ENCODE data around the genes CXorf66, SPANXA1 and SPANXN3.

DNA sequence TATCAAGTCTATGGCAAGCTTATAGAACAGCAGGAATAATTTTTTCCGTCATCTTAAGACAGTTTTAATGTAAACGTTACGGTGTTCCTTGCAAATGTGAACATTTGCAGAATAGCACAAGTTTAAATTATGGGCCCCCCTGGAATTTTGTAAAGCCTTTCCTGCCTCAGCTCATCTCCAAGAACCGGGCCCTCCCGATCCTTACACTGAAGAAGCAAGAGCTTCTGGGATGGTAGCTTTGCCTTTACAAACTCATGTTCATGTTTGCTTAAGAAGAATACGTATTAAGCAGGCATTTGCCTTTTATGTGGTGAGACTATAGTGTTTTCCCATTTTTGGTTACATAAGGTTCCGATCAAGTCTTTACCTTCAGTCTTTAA is 47.8 kb upstream of the FHL1 start:
- RRBS, result no CpG with 5 or more reads among the region's 7 CpGs
CAGE:
- cytosol, long polyA plus RNA, result no peak
- long polyA plus RNA, result no peak
- nucleus, long polyA plus RNA, result no peak

- RRBS, result no CpG with 5 or more reads among the region's 5 CpGs
CAGE:
- cytosol, long polyA plus RNA, result no peak
- long polyA plus RNA, result no peak
- nucleus, long polyA plus RNA, result no peak
Measured at GRCh38 chrX:136170081-136170536, 26.7 kb upstream of the FHL1 start.

GRCh38 chrX:136204399-136205121 is 7.7 kb downstream of the FHL1 start:
- RRBS, result no CpG with 5 or more reads among the region's 6 CpGs
CAGE:
- cytosol, long polyA plus RNA, result no peak
- long polyA plus RNA, result no peak
- nucleus, long polyA plus RNA, result no peak

DNA sequence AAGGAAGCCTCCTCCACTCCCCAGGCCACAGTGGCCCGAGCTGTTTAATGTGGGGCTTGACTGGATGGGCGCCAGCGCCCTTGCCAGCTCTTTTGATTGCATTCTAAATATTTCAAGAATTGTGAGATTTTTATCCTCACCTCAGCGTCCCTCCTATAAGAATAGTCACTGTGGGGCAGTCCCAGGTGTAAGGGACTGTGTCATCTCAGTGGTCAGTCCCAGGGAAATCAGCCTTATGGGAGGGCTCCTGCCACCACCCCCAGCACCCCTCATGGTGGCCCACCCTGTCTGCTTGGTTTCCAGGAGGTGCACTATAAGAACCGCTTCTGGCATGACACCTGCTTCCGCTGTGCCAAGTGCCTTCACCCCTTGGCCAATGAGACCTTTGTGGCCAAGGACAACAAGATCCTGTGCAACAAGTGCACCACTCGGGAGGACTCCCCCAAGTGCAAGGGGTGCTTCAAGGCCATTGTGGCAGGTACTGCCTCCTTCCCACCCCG is 9.9 kb downstream of the FHL1 start:
- RRBS, result no CpG with 5 or more reads among the region's 8 CpGs
CAGE:
- cytosol, long polyA plus RNA, result no peak
- long polyA plus RNA, result no peak
- nucleus, long polyA plus RNA, result no peak

- RRBS, result no CpG with 5 or more reads among the region's 16 CpGs
CAGE:
- cytosol, long polyA plus RNA, result no peak
- long polyA plus RNA, result start-site peak on the plus strand at chrX:136511405-136511498, 72 and 33 reads in 2 replicates; start-site peak on the plus strand at chrX:136511567-136511588, 21 and 26 reads in 2 replicates; start-site peak on the plus strand at chrX:136511730-136511815, 17 and 22 reads in 2 replicates
- nucleus, long polyA plus RNA, result start-site peak on the plus strand at chrX:136511327-136511390, 21 and 17 reads in 2 replicates; start-site peak on the plus strand at chrX:136511449-136511487, 21 and 23 reads in 2 replicates
Measured at GRCh38 chrX:136510936-136512109, 13.9 kb downstream of the HTATSF1 start.

DNA sequence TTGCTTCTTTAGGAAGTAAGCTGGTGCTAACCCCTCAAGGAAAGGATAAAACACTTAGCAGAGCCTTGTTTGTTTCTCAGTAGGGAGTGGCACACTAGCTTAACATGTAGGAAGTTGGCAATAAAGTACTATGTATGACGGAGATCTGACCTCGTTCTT is 54.2 kb downstream of the VGLL1 start:
- RRBS, result no CpG with 5 or more reads among the region's 2 CpGs
CAGE:
- cytosol, long polyA plus RNA, result no peak
- long polyA plus RNA, result no peak
- nucleus, long polyA plus RNA, result no peak

DNA sequence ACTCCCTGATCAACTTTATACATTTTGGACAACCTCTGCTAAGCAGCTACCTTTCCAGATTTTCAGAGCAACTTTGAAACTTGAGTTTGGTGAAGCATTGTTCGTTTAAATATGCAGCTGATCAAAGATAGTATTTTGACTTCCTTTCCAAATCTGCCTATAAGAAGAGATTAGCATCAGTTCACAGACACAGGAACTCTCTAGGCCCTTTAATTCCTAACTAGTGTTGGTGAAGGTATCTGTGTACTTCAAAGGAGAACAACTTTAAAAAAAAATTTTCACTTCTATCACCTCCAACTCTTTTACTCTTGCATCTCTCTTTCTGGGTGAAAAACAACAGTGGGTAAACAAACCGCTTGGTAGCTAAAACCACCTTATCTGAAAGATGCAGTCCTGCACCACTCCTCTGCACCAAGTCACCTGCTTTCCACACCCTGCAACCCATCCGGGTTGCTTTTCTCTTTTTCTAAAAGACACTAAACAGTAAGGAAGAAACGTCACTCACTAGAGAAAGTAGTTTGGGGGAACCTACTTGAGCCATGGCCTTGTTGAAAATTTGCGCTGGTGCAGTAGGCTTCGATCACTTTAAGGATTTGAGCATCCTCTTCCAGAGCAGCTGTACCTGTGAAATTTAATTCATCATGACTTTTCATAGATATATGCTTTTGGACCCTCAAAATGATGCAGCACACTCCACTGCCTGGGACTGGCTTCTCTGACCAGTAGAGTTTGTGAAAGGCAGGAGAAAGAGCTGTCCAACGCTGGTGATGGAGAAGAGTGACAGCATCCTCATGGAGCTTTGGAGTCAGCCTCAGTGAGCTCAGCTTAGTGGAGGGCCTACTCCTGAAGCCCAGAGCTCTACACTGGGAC is 26.8 kb downstream of the CD40LG start:
- RRBS, result no CpG with 5 or more reads among the region's 7 CpGs
CAGE:
- cytosol, long polyA plus RNA, result no peak
- long polyA plus RNA, result no peak
- nucleus, long polyA plus RNA, result no peak

- RRBS, result no CpG with 5 or more reads among the region's 28 CpGs
CAGE:
- cytosol, long polyA plus RNA, result no peak
- long polyA plus RNA, result no peak
- nucleus, long polyA plus RNA, result no peak
Measured at GRCh38 chrX:136909689-136910640, 29.4 kb upstream of the RBMX start.

DNA sequence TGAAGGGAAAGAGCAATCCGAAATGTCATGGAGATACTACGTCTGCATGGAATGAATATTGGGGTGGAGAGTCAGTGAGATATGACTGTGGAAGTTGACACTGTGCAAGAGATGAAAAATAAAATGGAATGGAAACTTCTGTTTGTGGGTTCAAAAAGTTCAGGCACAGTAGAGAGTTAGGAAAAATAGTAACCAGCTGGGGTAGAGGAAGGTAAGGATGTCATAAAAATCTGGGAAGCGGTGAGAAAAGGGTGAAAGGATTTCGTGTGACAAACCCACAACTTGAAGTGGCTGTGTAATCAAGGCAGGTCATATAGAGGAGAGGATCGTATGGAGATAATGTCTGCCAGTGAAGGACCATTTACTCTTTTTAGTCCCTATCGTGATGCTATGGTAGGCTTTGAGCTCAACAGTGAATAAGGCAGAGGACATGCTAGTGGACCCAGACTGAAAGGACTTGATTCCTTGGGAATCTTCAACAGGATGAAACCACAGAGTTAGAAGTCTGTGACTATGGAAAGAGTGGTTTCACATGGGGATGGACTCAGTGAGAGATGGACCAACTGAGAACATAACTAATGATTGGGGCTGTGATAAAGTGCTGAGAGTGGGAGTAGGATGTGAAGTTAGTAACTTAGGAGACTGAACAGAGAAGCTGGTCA is 74.5 kb downstream of the GPR101 start:
- RRBS, result no CpG with 5 or more reads among the region's 6 CpGs
CAGE:
- cytosol, long polyA plus RNA, result no peak
- long polyA plus RNA, result no peak
- nucleus, long polyA plus RNA, result no peak

DNA sequence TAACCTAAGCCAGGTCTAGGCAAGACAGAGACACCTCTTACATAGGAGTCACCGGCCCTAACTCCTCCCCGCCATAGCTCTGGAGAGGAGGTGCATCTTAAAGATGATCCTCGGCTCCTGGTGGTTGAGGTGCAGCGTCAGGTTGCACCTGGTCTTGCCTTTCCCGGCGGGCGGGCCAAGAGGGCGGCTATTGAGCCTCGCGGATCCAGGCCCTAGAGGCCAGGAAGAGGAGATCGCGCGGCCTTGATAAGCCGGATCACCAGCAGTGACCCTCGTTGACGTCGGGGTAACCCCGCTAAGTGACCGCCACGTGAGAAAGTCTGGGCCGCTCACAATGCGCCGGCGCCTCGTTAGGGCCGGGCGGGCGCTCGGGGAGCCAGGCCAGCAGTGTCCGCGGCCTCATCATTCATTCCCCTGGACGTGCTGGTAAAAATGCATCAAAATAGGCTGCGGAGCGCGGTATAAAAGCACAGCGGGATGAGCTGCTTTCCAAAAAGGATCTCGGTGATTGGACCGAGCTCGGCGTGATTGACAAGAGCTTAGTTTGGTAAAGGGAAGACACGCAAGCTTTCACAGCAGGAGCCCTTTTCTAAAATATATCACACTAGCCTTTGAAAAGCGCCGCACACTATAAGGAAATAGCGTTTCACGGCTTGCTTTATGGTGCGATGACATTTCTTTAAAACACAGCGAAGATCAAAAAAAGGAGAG is 16.0 kb upstream of the ZIC3 start:
- RRBS, result 25% methylated on average over 19 of the region's 47 CpGs
CAGE:
- cytosol, long polyA plus RNA, result no peak
- long polyA plus RNA, result no peak
- nucleus, long polyA plus RNA, result no peak

DNA sequence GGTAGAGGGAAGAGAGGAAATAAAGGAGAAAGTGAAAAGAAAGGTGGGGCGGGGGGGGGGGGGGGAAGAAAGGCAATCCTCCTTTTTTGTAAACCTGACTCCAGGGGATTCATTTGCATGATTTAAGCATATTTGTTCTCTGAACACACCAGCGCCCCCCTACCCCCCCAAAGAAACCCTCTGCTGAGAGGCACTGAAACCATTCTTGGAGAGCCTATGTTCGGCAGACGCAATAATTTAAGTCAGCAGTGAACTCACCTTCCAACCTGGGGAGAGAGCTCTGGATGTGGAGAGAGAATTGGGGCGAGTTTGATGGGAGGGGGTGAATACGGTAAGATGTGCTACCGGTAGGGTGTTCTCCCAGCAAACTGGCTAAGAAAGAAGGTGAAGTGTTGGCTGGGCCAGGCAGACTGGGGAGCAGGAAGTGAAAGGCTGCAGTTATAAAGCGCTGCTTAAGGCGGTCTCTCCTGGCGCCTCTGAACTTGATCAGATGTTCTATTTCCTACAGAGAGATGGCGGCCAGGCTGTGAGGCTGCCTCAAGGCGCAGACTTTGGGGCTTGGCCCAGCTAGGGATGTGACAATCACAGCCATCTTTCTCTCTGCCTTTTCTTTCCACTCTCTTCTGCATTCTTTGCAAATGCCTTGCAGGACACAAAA is 1.7 kb upstream of the ZIC3 start:
- RRBS, result no CpG with 5 or more reads among the region's 12 CpGs
CAGE:
- cytosol, long polyA plus RNA, result no peak
- long polyA plus RNA, result no peak
- nucleus, long polyA plus RNA, result no peak

DNA sequence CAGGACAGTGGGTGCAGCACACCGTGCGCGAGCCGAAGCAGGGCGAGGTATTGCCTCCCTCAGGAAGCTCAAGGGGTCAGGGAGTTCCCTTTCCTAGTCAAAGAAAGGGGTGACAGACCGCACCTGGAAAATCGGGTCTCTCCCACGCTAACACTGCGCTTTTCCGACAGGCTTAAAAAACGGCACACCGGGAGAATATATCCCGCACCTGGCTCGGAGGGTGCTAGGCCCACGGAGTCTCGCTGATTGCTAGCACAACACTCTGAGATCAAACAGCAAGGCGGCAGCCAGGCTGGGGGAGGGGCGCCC is 66.9 kb upstream of the FGF13 start:
- RRBS, result no CpG with 5 or more reads among the region's 18 CpGs
CAGE:
- cytosol, long polyA plus RNA, result no peak
- long polyA plus RNA, result no peak
- nucleus, long polyA plus RNA, result no peak

CAGE:
- cytosol, long polyA plus RNA, result no peak
- long polyA plus RNA, result no peak
- nucleus, long polyA plus RNA, result no peak
Measured at GRCh38 chrX:139710949-139711183, 2.9 kb upstream of the MCF2 start.

DNA sequence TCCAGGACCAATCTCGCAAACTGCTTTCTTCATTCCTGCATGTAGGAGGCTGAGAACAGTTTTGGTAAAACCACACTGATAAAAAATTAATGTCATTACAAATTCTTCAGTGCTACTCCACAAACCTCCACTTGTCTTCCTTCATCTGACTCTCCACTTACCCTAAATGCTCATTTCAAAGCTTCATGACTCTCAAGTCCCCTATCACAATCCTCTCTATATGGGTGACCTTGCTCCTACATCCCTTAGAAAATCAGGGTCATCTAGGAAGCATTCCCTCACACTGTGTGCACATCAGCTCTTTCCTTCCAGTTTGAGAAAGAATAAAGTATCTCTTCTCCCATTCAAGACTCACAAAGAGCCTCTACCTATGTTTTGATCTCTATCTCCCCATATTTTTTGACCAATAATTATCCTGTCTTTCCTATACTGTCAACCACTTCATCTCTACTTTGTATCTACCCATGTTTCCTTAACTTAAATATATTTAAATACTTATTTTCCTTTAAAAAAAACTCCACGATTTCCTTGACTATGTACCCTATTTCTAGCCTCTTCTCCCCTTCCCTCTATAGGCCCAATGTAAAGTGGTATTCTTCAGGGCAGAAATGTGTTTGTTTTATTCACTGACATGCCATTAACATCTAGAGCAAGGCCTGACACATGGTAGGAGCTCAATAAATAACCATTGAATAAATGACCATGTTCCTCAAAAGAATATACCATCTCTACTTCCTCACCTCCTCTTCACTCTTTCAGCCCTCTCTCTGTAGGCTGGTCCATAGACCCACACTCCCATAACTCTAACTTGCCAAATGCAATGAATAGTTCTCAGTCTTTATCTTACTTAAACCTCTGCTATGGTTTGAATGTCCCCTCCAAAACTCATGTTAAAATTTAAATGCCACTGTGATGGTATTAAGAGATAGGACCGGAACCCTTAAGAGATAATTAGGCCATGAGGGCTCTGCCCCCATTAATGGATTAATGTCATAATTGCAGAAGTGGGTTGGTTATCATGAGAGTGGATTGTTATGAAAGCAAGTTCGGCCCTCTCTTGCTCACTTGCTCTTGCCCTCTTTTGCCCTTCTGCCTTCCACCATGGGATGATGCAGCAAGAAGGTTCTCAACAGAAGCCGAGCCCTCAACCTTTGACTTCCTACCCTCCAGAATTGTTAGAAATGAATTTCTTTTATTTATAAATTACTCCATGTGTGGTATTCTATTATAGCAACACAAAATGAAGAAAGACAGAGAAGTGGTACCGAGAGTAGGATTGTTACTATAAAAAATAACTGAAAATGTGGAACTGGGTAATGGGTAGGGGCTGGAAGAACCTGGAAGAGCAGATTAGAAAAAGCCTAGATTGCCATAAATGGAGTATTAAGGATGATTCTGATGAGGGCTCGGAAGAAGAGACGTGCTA is 83.5 kb downstream of the ATP11C start:
- RRBS, result no CpG with 5 or more reads among the region's 8 CpGs
CAGE:
- cytosol, long polyA plus RNA, result no peak
- long polyA plus RNA, result no peak
- nucleus, long polyA plus RNA, result no peak

GRCh38 chrX:139965247-139965657 is at the start of gene CXorf66:
TSS of gene CXorf66 (minus strand) at chrX:139965521.
- RRBS, result no CpG with 5 or more reads among the region's 2 CpGs
CAGE:
- cytosol, long polyA plus RNA, result no peak
- long polyA plus RNA, result no peak
- nucleus, long polyA plus RNA, result no peak

- RRBS, result no CpG with 5 or more reads among the region's 8 CpGs
CAGE:
- cytosol, long polyA plus RNA, result no peak
- long polyA plus RNA, result no peak
- nucleus, long polyA plus RNA, result no peak
Measured at GRCh38 chrX:141584612-141584912, at the start of gene SPANXA1. TSS of gene SPANXA1 (minus strand) at chrX:141584738.

DNA sequence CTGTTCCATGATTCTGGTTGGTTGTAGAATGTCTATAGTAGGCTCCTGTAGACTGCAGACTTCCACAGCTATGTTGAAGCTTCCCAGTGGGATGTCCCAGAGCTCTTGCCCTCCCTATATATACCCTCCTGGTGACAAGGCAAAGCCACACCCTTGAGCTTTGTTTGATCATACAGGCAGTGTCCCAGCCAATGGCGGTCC is at the start of gene SPANXN3:
Gene SPANXN3, minus strand, starts transcription at position 93 of the 201 bp plus-strand sequence.
- RRBS, result no CpG with 5 or more reads among the region's 1 CpG
CAGE:
- cytosol, long polyA plus RNA, result no peak
- long polyA plus RNA, result no peak
- nucleus, long polyA plus RNA, result no peak

- RRBS, result 32% methylated on average over 11 of the region's 61 CpGs
CAGE:
- cytosol, long polyA plus RNA, result no peak
- long polyA plus RNA, result no peak
- nucleus, long polyA plus RNA, result no peak
Measured at GRCh38 chrX:143633414-143634265, 2.3 kb downstream of the SLITRK4 start.

GRCh38 chrX:147180989-147181407 is 366.5 kb upstream of the CXorf51A start:
- RRBS, result no CpG with 5 or more reads among the region's 1 CpG
CAGE:
- cytosol, long polyA plus RNA, result no peak
- long polyA plus RNA, result no peak
- nucleus, long polyA plus RNA, result no peak

- RRBS, result no CpG with 5 or more reads among the region's 1 CpG
CAGE:
- cytosol, long polyA plus RNA, result no peak
- long polyA plus RNA, result no peak
- nucleus, long polyA plus RNA, result no peak
Measured at GRCh38 chrX:147875815-147876108, 36.0 kb upstream of the FMR1 start.

Data from SK-N-SH (cell line).